SEM (cell line): ENCODE measurements around the gene ID1.

DNA sequence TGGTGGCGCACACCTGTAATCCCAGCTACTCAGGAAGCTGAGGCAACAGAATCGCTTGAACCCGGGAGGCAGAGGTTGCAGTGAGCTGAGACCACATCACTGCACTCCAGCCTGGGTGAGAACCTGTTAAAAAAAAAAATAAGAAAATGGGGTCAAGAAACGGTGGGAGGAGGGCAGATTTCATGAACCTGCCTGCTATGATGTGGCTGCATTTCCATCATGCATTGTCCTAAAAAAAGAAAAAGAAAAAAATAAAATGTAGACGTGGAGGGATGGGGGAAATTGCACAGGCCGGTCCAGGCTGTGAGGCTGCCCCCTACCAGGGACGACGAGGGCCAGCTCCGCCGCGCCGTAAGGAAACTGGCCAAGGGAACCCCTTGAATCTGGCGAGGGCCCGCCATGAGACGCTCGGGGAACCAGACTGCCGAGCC lies 431 bp upstream of the ENTPD6 start:
- PRO-cap = no peak

DNA sequence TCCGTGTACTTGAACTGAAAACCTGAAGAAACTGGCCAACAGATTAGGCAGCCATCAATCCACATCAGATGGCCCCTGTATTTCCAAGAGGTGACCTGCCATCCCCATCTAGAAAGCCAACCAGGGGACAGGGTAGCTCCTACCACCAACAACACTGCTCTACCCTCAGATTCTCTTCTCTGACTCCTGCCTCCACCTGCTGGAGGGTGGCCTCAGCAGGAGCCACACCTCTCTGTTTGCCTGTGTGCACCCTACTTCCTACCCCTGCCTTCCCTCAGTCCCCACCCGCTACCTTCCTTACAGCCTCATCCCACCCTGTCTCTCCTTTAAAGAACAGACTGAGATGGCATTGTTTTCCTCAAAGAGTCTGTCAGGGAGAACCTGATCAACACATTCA lies 1.6 kb downstream of the ENTPD6 start:
- PRO-cap = no peak

DNA sequence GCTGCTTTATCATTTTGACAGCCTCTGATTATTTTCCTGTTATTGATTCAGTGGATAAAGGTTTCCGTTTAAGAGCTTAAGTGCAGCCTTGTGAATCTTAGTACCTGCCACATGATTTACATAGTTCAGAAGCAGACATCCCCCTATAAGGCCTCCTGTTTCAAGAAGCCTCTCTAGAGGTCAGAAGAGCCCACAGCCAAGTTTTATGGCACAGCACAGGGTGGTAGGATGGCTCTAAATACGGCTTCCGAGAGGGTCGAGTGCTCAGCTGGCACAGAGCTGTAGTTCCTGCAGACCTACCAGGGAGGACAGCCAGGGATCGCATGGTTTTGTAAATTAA lies 17.6 kb upstream of the PYGB start:
- PRO-cap = no peak

DNA sequence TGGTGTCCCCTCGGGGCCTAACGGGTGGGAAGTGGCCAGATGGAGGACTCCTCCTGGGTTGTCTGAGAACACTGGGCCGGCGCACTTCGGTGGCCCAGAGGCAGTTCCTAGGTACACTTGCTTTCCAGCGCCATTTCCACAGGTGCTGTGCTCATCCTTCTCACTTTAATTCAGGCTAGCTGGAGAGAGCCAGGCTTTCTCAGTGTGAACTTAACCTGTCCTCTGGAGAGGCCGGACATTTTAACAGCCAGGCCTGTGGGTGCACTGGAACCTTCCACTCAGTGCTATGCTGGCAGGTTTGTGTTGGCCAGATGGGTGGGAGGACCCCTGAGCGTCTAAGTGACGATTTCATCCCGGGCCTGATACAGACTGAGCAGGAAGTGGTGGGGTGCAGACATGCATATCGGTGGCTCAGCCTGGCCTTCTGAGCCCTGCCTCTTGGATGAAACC lies 8.4 kb upstream of the PYGB start:
- PRO-cap = bidirectional peak, plus-strand start at position 365 of the sequence, minus-strand start at position 302 of the sequence

DNA sequence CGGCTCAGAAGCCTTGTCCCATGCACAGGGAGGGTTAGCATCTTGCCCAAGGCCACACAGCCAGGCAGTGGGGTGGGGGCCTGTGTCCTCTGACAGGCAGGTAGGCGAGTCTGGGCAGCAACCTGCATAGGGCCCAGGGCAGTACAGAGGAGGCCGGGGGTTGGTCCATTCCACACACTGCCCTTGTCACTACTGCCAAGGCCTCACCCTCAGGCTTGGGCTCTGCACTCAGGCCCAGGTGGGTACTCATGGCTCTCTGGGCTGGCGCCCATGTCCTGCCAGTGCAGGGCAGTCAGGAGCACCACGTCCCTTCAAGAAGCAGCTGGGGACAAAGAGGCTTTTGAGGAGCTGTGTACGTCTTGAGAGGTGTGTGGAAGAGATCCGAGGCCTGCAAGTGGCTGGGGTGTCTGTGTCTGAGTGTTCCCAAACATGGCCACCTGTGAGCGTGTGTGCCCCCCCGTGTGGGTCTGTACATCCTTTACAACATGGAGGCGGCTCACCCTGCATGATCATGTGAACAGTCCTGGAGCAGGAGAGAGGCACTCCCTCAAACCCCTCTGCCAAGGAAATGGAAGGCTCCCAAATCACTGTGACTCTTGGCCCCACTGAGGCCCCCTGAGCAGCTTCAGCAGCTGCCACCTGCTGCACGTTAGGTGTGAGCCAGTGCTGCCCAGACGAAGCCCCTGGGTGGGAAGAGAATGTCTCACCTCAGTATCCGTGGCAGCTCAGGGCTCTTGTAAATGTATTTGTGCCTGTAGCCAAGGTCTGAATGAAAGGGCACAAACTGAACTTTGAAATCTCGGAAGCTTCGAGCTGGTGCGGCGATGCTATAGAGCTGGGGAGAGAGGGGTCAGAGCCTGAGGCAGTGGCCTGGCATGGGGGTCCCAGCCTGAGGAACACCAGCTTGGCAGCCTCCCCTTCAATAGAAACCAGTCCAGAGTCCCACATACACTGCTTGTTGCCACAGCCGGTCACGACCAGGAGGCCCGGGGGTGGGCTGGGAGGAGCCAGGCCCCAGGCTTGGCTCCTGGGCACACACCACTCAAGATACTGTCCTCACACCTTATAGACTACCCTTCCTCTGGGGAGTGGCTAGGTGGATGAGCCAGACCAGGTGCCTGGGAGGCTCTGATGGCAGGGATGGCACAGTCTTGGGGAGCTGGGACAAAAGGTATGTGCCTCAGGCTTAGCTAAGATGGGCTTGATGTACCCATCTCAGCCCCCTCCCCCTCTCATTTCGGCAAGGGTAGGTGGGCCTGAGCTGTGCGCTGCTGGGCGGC lies 54.1 kb downstream of the PYGB start:
- PRO-cap = no peak

DNA sequence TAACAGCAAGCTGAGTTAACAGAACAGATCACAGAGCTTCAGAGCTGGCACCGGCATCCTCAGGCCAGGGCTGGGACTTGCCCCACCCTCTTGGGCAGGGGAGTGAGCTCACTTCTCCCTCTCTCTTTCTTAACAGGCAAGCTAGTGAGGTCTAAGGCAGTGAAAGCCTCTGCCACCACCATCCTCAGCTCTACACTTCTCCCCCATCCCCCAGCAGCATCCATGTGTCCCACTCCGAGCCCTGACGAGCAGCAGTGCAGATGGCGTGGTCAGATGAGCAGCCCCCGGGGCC lies 62.0 kb downstream of the PYGB start:
- PRO-cap = no peak

GRCh38 chr20:30513085-30514269 lies 744.0 kb upstream of the DEFB115 start:
- PRO-cap = no peak

DNA sequence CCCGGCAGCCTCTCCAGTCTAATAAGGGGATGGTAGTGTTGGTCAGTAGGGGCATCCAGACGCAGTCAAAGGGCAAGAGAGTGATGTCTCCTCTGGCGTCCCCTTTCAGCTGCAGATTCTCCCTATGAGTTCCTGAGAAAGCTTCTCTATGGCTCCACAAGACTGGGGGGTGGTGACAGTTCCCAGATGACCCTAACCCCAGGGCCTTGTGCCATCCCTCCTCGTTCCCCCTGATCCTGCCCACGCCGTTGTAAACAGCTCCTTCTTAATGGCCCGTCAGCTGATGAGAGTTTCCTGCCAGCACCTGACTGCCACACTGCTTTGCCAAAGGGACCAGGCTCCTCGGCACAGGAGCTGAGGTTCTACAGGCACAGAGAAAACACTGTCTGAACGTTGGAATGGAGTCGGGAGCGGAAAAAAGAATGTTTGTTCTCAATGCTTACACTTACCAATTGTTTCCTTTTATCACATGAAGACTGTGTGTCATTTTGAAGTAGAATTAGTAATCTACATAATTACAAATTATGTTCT lies 645.9 kb upstream of the DEFB115 start:
- PRO-cap = no peak

- PRO-cap = no peak
Observed at GRCh38 chr20:30723783-30724486, 533.5 kb upstream of the DEFB115 start.

DNA sequence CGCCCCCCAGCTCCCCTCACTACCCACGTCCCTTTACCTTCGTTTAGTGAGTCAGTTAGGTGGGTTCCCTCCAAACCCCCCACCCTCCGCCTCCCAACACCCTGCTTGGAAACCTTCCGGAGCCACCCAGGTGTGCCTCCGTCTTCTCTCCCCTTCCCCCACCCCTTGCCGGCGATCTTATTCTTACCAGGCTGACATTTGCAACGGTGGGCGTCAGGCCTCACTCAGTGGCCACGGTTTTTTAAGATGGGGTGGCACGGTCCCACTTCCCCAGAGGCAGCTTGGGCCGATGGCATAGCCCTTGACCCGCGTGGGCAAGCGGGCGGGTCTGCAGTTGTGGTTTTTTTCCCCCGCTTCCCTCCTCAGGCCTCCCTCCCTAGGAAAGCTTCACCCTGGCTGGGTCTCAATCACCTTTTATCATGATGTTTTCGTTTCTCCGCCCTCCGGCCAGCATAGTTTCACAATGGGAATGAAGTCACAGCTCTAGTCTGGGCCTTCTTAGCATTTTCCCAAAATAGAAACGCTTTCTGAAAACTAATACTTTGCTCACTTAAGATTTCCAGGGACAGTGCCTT lies 345.0 kb upstream of the DEFB115 start:
- PRO-cap = no peak

DNA sequence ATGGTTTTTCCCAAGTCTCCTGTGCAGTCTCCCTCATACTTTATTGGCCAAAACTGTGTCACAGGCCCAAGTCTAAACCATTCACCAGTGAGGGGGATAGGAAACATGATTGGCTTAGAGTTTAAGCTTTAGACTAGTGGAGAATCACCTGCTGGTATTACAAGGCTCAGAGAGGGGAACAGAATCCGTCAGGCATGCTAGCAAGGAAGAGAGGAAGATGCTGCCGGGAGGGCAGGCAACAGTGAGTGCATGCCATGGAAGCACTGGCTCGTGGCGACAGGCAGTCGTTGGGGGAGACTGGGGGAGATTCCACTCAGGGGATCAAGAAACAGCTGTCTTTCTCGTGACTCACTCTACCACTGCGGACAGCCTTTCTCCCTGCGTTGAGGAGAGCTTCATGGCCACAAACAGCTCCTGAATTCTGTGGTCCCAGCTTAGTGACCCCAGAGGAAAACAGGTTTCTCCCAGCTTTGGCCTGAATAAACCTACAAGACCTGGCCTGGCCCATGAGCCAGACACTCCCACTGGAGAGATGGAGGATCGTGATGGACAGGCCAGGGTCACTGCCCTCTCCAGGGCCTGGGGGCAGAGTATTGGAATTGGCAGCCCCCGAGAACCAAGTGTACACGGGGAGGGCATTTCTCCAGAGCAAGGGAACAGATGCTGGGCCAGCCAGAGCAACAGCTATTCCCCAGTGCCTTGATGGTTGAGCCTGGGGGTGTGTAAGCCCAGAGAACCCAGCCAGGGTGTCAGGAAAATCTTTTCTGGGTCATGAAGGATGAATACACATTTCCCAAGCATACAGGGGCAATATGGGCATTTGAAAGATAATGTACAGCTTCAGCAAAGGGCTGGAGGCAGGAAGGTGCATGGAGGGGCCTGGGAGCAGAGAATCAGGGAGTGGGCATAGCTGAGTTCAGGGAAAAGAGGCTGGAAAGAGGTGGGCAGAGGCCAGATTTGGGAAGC lies 4.5 kb downstream of the MCTS2 start:
- PRO-cap = no peak

DNA sequence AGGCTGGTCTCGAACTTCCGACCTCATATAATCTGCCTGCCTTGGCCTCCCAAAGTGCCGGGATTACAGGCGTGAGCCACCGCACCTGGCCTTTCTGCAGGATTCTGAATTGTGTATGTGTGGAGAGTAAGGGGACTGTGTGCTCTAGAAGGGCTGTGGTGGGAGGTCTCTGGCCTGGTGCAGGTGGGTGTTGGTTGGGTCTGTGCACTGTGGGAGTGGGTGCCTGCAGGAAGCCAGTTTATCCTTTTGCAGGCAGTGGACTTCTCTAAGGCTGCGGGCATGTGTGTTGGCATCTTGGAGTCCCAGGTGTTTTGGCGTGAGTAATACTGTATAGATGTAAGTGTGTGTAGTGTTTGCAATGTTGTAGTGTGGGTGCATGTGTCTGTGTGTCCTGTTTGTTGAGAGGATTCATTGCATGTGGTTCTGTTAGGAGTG lies 10.8 kb upstream of the ID1 start:
- PRO-cap = no peak

DNA sequence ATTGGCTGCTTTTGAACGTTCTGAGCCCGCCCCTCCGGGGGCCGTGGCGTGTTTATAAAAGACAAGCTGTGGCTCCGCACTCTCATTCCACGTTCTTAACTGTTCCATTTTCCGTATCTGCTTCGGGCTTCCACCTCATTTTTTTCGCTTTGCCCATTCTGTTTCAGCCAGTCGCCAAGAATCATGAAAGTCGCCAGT lies at the start of gene ID1:
Gene ID1, plus strand, starts transcription at position 85 of the 198 bp plus-strand sequence.
- PRO-cap = bidirectional peak, plus-strand start at position 85 of the sequence, minus-strand start outside the sequence

DNA sequence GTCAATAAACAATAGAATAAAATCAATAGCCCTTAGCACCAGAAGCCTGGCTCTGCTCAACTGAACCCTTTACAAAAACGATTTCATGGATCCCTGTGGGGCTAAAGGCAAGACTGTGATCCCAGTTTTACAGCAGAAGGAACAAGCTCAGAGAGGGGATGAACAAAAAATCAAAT lies 2.7 kb downstream of the ID1 start:
- PRO-cap = no peak

DNA sequence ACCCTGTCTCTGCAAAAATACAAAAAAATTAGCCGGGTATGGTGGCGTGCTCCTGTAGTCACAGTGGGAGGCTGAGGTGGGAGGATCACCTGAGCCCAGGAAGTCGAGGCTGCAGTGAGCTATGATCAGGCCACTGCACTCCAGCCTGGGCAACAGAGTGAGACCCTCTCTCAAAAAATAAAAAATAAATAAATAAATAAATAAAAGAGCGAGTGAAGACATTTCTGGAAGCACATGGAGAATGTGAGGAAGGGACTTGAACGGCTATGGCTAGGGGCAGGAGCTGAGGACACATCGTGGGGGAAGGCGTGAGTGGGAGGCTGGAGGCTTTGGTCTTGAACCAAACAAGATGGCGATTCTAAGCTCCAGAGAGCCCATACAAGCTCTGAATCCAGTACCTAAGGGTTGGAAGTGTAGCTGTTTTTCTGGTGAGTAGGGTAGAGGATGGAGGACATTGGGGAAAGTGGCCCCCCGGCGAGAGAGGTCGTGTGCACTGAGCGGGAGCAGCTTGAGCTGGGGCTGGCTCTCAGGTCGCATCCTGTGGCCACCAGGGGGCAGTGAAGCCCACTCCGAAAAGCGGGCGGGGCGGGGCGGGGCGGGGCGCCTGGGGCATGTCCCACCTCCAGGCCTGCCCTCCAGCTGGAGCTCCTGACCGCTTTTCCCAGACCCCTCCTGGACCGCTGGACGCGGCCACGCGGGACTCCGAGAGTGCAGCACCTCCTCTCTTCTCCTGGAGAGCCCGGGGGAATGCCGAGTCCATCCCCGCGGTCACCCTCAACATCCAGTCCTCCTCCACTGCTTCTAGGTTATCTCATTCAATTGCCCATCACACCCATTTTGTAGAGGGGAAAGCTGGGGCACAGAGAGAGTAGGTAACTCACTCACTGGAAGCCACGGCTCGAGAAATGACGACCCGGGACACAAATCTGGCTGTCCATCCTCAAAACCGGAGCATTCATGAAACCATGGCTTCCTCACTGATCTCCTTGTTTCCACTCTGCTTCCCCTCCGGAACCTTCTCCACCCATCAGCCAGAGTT lies 23.8 kb downstream of the COX4I2 start:
- PRO-cap = no peak

GRCh38 chr20:31662214-31662738 lies 24.6 kb downstream of the COX4I2 start:
- PRO-cap = no peak

GRCh38 chr20:31705622-31706422 lies 16.8 kb downstream of the BCL2L1 start:
- PRO-cap = no peak

- PRO-cap = no peak
Observed at GRCh38 chr20:31717578-31718337, 4.9 kb downstream of the BCL2L1 start.

DNA sequence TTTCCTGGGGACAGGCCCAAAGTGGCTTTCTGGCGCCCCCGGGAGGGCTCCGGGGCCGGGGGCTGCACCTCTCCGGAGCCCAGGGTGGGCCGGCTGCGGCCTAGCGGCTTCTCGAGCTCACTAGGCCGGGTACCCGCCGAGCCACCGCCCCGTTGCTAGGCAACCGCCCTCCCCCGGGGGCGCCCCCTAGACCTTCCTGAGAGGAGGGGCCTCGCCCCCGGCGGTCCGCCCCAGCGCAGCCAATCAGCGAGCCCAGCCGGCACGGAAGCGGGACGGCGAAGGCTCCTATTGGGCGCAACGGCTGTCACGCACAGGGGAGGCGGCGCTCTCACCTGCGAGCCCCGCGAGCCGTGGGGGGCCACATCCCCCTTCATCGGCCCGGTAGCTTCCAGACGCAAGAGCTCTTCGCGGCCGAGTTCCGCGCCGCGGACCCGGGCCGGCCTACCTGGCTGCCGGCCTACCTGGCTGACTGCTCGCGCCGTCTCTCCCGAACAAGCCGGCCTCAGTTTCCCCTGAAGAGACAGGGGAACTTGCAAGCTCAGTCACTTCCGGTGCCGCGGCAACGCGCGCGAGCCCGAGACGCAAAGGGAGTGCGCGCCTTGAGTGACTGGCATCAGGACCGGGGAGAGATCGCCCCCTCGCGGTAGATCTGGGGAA lies 863 bp upstream of the BCL2L1 start:
- PRO-cap = bidirectional peak, plus-strand start at position 361 of the sequence, minus-strand start at position 95 of the sequence

- PRO-cap = no peak
Observed at GRCh38 chr20:31943067-31943879, 8.6 kb downstream of the PDRG1 start.